Right common carotid artery plus branches (tissue), 1 donor: ENCODE measurements around the gene TAAR6.

DNA sequence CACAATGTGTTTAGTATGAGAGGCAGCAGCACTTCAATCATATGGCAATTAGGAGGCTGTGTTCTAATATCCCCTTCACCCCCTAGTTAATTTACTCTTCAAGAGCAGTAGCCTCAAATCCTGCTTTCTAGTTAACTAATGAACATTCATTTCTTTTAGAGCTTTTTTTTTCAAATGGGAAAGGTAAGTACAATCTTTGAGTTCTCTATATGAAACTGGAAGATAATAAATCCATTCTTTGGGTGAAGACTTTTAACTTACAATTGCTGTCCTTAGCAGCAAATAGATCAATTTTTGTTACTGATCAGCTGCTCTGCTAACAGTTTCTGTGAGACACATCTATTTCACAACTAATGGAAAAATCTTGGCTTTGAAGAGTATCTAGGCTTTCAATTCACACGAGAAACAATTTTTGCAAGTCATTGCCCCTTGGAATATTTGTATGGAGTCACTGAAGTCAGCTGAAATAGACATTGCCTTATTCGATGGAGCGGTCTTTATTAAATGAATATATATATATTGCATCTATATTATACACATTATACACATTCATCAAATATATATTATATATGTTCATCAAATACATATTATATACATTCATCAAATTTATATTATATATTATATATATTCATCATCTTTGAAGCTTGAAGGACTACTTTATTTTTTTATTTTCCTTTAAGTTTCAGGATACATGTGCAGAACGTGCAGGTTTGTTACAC lies 20.4 kb upstream of the ARG1 start:
- PRO-cap: no peak

- PRO-cap: no peak
These were observed 3.1 kb downstream of the CCN2 start for GRCh38 chr6:131948084-131948494.

DNA sequence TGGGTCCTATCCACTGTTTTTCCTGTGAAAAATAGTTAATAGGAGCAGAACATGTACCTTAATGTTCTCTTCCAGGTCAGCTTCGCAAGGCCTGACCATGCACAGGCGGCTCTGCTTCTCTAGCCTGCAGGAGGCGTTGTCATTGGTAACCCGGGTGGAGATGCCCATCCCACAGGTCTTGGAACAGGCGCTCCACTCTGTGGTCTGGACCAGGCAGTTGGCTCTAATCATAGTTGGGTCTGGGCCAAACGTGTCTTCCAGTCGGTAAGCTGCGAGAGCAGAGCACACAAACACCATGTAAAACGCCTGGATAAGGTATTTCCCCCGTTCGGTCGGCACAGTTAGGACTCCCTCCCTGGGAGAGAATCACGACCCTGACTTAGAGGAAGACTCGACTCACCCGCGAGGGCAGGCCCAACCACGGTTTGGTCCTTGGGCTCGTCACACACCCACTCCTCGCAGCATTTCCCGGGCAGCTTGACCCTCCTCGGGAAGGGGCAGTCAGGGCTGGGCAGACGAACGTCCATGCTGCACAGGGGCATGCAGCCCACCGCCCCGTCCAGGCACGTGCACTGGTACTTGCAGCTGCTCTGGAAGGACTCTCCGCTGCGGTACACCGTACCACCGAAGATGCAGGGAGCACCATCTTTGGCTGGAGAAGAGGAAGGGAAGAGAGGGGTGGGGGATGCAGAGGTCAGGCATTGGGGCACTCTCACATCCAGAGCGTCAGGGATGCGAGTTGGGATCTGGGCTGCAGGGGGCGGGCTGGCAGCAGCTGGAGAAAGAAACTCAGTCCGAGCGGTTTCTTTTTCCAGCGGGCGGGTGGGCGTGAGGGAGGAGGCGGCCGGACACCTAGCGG lies 1.1 kb downstream of the CCN2 start:
- PRO-cap: bidirectional peak, plus-strand start at position 195 of the sequence, minus-strand start at position 93 of the sequence; unidirectional peak, plus-strand start at position 771 of the sequence; unidirectional peak, plus-strand start at position 814 of the sequence

GRCh38 chr6:132070175-132070745 lies 119.1 kb upstream of the CCN2 start:
- PRO-cap: no peak

GRCh38 chr6:132084924-132085329 lies 133.8 kb upstream of the CCN2 start:
- PRO-cap: no peak

GRCh38 chr6:132131328-132132184 lies 180.4 kb upstream of the CCN2 start:
- PRO-cap: no peak

GRCh38 chr6:132400216-132400488 lies 1.1 kb downstream of the MOXD1 start:
- PRO-cap: no peak

DNA sequence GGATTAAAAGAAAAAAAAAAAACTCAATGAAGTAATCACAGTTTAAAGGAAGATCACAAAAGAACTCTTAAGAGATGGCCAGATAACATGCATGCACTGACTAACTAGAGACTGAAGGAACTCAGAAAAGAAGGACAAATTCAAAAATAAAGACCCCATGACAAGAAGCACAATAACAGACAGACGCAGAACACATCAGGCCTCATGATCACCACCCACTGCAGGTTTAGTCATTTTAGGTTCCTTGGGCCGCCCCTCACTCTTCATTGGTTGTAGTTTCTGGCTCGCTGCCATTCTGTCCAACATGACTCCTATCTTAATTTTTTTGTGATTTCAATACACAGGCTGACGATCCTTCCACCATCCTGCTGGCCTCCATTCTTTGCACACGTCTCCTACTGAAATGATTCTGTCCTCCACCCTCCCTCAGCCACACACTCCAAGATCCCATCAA lies 21.6 kb downstream of the STX7 start:
- PRO-cap: no peak

DNA sequence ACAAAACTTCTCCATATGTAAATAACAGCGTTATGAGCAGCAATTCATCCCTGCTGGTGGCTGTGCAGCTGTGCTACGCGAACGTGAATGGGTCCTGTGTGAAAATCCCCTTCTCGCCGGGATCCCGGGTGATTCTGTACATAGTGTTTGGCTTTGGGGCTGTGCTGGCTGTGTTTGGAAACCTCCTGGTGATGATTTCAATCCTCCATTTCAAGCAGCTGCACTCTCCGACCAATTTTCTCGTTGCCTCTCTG lies at the start of gene TAAR6:
TAAR6 (plus strand) TSS at position 33 of the 254 bp plus-strand sequence.
- PRO-cap: no peak

GRCh38 chr6:132612275-132612862 lies 11.7 kb downstream of the TAAR2 start:
- PRO-cap: no peak

- PRO-cap: no peak
These were observed 13.5 kb upstream of the TAAR1 start for GRCh38 chr6:132672429-132672841.

DNA sequence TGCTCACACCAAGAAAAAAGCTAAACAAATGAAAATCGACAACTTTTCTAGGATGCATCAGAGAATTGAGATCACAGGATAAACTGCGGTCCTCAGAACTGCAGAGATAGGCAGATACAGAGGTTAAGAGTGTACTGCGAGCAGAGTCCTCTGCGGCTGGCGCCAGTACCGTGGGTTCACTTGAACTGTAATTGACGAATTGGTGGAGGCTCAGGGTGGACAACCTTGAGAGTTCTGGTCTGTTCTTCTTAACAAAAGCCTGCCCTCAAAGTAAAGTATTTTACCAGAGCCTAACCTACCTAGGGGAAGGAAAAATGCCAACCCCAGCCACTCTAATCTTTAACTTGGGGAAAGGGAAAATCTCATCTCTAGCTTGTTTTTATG lies 2.4 kb upstream of the VNN1 start:
- PRO-cap: no peak

GRCh38 chr6:133106846-133107329 lies 134.3 kb upstream of the EYA4 start:
- PRO-cap: no peak

DNA sequence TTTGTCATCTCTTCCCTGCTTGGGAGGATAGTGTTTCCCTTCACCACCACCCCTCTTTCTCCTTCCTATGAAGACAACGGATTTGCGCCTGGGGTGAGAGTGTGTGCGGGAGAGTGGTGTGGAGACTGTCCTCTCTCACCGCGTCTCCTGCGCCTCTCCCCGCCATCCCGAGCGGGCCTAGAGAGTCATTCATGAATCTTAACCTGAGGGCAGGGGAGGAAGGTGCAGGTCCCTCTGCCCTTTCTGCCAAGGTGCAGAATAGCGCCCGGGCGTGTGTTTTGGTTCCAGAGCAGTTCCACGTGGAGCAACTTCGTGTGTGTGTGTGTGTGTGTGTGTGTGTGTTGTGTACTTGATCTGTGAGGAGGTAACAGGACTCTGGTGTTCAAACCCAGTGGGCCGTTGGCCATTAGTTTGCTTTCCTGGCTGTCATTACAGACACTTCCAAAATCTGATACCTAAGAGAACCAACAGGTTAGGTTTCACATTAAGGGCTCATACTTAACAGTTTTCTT lies 1.7 kb downstream of the EYA4 start:
- PRO-cap: no peak

DNA sequence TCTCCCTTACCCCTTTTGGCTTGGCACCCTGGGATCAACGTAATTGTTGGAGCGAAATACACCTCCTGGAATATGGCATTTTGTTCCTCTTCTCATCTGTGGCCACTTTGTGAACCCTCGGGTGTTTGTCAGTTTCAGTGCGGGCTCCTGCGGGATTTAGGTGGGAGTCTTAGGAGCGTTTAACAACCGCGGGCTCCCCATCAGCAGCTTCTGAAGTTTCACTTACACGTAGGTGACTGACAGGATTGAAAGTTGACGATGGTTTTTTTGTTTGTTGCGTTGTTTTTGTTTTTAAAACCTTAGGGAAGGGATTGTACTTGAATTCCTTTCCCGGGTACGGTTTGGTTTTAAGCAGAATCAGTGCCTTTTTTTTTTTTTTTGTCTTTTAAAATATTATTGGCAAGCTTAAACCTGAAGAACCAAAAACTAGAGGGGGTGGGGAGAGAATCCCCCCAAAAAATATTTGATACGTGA lies 2.2 kb downstream of the EYA4 start:
- PRO-cap: no peak

DNA sequence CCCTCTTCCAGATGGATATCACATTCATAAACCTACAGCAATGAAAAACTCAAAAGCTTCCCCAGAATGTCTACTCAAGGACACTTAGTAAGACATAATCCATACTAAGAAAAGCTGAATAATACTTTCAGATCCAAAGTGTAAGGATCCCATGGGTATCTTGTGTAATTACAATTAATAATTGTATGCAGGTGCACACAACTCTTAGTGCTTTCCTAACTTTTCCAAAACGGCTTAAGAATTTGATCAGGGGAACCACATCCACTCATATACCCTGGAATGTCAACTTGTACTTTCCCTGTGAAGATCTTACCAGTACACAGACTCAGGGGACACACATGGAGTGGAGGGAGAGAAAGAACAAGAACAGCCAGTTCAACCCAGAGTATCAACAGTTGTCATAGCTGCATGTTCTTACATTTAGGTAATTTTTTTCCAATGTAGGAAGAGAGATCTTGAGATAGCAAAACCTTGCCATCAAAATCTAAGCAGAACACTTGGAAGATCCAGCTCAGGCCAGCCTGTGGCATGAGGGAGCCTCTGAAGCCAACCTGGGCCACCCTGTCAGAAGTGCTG lies 125.0 kb upstream of the TCF21 start:
- PRO-cap: no peak

DNA sequence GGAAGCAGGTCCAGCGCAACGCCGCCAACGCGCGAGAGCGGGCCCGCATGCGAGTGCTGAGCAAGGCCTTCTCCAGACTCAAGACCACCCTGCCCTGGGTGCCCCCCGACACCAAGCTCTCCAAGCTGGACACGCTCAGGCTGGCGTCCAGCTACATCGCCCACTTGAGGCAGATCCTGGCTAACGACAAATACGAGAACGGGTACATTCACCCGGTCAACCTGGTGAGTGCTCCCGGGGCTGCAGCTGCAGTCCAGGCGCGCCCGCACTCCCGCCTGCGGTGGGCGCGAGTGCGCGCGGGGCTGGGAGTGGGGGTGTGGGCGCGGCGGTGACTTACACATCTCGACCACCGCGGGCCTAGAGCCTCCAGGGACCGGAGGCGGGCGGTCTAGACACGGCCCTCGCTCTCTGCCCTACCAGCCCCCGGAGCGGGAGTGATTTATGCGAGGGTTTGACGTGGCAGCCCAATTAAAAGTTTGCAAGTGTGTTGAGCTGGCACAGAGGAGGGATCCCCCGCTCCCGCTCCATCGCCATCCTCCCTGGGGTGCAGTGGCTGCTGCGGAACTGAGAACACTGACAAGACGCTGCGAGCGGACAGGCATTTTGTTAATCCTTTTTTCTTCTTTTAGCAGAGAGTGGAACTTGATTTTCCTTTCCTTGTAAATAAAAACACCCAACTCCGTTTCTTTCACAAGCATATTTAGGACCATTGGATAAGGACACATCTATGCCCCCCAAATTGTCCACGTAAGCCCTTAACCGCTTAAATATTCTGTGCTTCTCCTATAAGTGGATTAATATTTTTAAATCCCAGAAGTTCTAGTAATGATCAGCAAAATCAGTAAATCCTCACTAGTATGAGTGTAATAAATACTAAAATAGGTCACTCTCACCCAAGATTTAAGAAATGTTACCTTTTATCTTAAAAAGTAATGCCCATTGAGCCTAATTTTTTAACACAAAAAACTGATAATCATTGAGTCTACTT lies 1.0 kb downstream of the TCF21 start:
- PRO-cap: bidirectional peak, plus-strand start at position 360 of the sequence, minus-strand start at position 178 of the sequence; bidirectional peak, plus-strand start at position 498 of the sequence, minus-strand start at position 415 of the sequence; bidirectional peak, plus-strand start at position 552 of the sequence, minus-strand start at position 578 of the sequence

- PRO-cap: bidirectional peak, plus-strand start at chr6:133895813, minus-strand start at chr6:133895788
These were observed 7.0 kb downstream of the TCF21 start for GRCh38 chr6:133895433-133896697.

- PRO-cap: no peak
These were observed 22.0 kb upstream of the SLC2A12 start for GRCh38 chr6:134074299-134074886.

DNA sequence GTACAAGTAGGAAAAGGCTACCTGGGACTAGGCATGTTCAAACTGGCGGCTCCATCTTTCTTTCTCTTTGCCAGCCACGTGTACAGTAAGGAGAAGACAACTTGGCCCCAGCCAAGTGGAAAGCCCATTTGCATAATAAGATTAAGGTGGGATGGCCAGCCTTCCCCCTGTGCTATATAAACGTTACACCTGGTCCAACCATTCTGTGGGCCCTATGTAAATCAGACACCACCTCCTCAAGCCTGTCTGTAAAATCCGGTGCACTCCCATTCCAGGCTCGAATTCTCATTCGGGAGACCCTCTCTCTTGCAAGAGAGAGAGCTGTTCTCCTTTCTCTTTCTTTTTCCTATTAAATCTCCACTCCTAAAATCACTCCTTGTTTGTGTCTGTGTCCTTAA lies 27.2 kb upstream of the SLC2A12 start:
- PRO-cap: no peak